ENCODE measurements around the gene YIPF4.

- RAMPAGE, total RNA = no peak
These were observed 106.3 kb downstream of the MEMO1 start for GRCh38 chr2:31904522-31904889.

- RAMPAGE, total RNA = no peak
These were observed 30.2 kb downstream of the MEMO1 start for GRCh38 chr2:31980595-31981067.

- RAMPAGE, total RNA = no peak
These were observed 37.9 kb downstream of the SLC30A6 start for GRCh38 chr2:32203472-32204050.

DNA sequence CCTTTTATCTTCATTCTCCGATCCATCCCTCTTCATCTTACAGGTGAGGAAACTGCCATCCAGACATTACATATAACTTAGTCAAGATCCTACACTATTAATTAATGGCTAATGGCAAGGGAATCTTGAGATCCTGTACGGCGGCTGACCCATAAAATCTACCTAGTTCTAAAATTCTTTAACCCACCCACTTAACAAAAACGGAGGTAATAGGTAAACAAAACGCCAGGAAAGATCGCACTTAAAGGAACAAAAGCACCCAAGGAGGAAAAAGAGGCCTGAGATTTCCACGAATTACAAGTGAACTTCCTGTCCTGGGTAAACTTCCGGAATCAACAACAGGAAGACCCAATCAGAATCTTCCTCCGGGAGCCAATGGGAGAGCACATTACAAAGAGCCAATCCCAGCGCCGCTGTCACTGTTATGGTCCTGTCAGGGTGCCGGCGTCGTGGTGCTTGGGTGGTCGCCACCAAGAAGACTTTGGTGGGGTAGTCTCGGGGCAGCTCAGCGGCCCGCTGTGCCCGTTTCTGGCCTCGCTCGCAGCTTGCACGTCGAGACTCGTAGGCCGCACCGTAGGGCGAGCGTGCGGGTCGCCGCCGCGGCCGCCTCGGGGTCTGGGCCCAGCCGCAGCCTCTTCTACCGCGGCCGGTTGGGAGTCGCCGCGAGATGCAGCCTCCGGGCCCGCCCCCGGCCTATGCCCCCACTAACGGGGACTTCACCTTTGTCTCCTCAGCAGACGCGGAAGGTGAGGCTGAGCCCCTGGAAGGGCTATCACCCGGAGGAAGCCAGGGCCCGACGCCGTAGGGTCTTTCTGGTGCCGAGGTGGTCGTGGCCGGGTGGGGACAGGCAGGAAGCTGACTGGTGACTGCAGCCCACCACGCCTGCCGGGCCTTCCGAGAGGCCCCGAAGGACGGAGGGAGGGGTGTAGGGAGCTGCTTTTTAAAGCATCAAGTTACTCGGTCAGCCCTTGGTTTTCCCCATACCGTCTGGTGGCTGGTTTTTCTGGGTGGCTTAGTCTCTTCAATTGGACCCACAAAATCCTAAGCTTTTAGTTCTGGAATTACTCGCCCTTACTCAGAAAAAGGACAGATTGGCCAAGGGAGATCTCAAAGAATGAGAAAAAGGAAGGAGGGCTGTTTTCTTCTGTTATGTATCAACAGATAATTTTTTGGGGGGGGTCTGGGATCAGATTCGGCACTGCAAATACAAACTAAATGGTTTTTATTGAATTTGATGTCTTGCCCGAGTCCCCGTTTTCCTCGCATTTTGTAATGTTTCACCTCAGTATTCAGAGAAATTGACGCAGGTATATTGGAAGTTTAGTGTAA is at the start of gene YIPF4:
TSS of gene YIPF4 (plus strand) at position 416 of the 1,329 bp plus-strand sequence.
- RAMPAGE, total RNA = no peak

DNA sequence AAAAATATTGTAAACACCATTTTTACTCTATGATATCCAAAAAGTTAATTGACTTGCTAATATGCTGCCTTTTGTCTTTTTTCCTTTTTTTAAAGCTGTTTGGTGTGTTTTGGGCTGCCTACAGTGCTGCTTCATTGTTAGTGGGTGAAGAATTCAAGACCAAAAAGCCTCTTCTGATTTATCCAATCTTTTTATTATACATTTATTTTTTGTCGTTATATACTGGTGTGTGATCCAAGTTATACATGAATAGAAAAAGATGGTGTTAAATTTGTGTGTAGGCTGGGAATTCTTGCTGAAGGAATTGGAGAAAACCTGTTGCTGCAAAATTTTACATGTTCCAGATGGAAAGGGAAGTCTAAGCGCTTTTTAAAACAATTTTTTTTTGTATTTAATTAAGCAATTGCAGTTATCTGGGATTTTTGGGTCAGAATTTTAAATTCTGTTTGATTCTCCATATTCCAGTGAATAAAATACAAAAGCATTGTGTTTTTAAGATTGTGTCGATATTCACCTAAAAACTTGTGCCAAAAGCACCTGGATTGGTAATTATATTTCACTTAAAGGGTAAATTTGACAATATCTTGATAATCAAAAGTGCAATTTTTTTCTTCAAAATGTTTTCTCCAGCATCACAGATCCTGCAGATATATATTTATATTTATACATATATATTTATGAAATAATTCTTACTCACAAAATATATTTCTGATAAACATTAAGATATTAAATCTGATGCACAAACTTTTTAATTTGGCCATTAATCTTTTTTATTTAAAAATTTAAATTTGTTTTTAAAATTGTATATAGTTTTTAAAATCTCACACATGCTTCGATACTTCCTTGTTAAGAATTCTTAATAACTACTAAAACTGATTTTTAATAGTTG is 27.9 kb downstream of the YIPF4 start:
- RAMPAGE, total RNA = no peak

GRCh38 chr2:32359501-32359826 is 2.6 kb downstream of the BIRC6 start:
- RAMPAGE, total RNA = no peak

- RAMPAGE, total RNA = no peak
These were observed 128.2 kb upstream of the TTC27 start for GRCh38 chr2:32499702-32500036.

DNA sequence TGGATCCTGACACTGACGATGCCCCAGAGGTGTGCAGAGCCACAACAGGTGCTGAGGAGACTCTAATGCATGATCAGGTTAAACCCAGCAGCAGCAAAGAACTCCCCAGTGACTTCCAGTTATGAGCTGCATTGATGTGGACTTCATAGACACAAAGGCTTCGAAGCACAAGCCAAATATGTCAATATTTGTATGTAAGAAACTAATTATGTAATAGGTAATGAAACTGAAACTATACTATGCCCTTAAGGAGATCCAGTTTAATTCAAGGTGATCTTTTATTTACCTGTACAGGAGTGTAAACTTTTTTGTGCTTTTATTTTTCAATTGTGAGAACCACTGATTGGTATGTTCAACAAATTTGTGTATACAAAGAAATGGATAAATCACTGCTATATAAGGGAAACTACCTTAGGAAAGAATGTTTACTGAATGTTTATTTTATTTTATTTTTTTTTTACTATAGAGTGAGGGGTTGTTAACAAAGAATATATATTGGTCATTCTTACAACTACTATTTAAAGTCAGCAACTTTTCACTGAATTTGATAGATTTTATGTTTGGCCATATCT is 10.0 kb upstream of the TTC27 start:
- RAMPAGE, total RNA = no peak

DNA sequence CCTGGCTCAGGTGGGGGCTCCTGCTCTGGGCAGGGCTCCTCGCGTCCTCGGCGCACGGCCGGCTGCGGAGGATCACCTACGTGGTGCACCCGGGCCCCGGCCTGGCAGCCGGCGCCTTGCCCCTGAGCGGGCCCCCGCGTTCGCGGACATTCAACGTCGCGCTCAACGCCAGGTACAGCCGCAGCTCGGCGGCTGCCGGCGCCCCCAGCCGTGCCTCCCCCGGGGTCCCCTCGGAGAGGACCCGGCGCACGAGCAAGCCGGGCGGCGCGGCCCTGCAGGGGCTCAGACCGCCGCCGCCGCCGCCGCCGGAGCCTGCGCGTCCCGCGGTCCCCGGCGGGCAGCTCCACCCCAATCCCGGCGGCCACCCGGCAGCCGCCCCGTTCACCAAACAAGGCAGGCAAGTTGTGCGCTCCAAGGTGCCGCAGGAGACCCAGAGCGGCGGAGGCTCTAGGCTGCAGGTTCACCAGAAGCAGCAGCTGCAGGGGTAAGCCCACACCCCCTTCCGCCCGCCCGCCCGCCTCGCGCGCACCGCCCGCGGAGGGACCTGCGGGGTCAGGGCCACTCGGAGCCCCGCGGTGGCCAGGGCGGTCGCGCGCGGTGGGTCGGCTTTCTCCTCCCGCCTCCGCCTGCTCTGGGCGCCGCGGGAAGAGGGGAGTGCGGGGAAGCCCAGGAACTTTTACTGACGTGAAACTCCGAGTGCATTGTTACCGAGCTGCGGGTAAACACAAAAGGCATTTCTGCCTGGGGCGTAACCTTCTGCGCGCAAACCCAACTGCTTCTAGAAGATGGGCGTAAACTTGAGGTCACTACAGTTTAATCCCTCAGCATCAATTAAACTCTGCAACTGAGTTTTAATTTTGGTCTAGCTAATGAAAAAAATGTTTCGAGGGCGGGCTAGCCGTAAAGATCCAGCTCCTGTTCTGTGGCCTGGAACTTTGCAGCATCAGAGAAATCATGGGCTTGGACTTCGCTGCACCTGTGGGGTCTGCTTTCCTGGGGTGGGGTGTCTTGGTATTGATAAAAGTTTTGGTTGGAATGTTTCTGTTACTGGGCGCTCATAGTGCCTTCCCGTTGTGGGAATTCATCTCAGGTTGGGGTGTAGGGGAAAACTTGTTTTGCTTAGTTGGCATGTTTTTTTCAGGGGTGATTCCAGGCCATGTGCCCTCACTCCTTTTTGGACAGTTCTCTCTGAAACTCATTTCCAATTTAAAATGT is 989 bp downstream of the LTBP1 start:
- RAMPAGE, total RNA = no peak

DNA sequence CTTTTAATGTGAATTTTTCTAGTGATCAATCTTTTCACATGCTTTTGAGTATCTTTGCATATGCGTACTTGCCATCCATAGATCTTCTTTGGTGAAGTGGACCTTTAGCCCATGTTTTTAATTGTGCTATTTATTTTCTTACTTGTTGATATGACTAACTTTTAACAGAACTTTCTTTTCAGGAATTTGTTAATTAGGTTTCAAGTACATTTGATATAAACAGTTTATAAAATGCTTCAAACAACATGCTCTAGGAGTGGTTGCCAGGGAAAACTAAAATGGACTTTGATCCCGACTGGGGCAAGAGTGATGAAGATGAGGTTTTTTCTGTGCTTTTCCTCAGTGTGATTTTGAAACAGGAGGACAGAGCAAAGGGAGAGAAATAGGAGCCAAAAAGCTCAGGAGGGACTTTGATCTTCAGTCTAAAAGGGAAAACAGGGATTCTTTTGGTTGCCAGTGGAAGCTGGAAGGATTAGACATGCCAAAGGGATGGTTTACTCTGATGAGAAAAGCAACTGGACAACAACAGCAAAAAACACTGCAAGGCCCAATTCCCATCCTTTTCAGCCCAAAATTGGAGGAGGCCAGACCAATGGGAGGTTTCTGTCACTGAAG is 95.4 kb downstream of the LTBP1 start:
- RAMPAGE, total RNA = no peak

GRCh38 chr2:33342671-33343153 is 133.7 kb upstream of the RASGRP3 start:
- RAMPAGE, total RNA = no peak

DNA sequence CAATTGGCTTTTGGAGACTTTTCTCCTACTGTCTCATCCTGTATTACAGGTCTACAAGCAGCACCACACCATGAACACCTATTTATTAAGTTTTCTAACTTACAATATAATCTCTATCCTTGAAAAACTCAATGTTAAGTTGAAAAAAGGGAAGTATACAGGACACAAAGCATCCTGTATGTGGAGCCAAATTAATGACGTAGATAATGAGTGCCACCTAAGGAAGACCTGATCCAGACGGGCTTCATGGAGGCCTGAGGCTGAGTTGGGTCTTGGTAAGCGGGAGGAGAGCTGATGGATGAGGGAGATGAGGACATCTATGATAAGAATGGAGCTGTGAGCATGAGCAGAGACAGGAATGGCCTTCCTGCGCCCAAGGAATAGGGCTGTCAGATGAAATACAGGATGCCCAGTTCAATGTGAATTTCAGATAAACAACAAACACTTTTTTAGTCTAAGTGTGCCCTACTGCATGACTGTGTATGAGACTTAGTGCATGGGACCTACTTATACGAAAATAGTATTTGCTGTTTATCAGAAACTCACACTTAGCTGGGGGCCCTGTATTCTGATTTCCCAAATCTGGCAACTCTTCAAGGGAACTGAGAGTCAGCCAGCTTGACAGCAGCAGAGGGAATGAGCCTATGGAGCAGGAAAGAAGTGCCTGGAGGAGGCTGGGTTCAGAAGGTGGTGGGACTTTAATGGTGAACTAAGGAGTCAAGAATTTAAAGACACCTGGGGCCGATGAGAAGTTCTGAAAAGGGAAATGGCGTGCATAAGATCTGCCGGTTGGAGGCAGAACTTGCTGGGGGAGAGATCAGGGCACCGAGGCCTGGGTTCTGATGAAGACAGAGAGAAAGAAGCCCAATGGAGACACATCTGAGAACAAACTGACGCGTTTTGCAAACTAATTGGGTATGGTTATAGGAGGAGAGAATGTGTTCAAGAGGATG is 37.1 kb upstream of the RASGRP3 start:
- RAMPAGE, total RNA = no peak

- RAMPAGE, total RNA = no peak
These were observed 6.0 kb downstream of the RASGRP3 start for GRCh38 chr2:33482429-33482868.

DNA sequence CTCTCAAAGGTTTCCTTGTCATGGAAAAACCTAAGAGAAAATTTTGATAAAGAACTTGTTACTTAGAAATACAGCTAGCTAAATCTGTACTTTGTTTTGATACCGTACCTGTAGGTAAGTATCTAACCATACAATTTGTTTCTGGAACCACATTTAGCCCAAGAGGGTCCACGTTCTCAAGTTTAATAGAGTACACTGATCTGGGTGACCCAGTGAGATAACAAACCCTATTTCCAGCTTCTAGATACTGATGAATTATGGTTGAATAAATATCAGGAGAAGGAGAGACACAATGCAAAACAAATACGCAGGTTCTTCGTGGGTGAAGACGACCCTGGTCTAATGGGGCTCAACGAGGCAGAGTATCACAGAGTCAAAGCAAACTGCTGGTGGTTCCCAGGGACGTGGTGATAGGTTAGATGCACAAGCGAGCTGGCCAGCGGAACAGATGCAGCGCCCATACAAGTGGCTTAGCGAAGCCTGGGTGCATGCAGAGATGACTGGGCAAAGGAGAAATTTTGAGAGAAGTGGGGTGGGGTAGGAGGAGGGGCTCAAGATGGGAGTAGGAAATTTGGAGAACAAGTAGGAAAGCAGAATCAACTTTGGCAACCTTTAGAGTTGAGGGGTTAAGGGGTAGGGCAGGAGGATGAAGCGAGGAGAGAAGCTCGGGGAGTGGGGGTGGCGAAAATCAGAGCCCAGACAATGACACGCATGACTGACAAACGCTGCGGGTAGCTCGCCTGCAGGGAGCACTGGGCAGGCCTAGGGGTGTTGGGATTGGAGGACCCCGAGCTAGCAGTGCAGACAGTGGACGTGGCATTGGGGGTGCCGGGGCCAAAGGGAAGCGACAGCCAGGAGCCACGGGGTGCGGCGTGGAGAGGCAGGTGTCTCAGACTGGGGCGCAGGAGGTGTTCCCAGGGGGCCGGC is 633 bp downstream of the FAM98A start:
- RAMPAGE, total RNA = no peak

DNA sequence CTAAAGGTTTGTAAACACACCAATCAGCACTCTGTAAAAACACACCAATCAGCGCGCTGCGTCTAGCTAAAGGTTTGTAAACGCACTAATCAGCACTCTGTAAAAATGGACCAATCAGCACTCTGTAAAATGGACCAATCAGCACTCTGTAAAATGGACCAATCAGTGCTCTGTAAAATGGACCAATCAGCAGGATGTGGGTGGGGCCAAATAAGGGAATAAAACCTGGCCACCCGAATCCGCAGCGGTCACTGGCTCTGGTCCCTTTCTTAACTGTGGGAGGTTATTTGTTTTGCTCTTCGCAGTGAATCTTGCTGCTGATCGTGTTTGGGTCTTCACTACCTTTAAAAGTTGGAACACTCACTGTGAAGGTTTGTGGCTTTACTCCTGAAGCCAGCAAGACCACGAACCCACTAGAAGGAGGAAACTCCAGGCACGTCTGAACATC is 198.5 kb upstream of the FAM98A start:
- RAMPAGE, total RNA = no peak

DNA sequence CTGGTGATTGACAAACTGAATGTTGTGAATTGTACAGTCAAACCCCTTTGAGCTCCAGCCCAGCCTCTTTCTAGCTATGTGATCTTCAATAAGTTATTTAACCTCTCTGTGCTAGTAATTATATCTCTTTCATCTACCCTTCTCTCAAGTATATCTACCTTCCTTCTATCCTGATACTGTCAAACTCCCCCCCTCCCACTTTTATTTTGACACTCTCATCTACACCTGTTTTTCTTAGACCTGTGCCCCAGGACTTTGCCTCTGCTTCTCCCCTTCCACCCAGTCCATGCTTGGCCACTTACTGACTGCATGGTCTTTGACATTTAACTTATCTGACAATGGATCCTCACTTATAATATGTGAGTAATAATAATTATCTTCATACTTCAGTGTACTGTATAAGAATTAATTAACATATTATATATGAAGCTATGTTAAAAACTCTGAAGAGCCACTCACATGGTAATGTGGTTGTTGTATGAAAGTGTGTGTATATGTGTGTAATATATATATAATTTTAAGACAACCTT is 270.8 kb upstream of the CRIM1 start:
- RAMPAGE, total RNA = no peak

DNA sequence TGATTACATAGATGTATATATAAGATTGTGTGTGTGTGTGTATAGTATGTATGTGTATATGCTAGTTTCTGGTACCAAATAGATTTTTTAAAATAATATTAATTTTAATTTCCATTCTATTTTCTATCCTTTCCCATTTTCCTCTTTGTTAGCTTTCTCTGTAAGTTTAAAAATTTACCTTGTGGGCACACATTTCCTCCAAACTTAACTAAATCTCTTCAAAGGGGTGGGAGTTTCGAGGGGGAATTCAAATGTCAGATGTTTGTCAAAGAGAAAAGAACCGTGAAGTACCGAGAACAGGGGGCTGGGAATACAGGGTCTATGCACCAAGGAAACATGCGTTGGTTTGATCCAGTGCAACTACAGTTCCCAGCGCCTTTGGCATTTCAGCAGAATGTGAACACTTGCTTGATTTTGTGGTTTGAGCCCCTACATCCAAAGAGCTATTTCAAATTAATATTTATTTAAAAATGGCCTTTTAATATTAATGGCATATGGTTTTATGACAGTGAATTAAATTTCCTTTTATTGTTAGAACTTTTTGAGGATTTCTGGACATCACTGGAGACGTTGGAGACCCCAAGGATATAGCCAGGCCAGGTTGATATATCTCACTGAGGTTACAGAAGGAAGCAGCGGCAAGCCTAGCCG is 9.4 kb downstream of the CRIM1 start:
- RAMPAGE, total RNA = no peak

- RAMPAGE, total RNA = no peak
These were observed 20.7 kb downstream of the CRIM1 start for GRCh38 chr2:36376177-36376866.

DNA sequence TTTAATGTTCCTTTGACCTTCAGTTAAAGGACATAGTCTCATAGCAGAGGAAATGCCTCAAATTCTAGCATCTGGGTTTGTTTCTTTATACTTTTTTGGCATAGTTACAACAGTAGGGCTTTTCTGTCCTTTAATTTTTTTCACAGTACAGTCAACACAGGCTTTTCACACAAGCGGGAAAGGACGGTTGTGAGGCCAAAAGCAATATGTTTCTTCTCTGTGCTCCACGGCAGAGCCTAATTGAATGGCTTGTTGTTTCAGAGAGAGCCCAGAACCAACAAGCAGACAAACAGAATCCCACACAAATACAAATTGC is 57.7 kb downstream of the CRIM1 start:
- RAMPAGE, total RNA = no peak

DNA sequence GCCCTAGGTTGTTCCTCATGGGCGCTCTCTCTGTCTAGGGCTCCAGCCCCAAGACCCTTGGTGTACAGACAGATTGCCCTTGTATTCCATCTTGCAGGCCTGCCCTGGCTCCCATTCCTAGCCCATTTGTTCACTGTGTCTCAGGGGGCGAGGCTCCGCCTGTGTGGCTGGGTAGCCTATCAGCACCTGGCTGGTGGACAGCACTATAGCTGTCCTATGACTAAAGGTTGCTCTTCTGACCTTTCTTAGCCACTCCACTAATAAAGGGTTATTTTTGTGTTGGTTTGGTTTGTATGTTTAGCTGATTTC is 72.1 kb downstream of the CRIM1 start:
- RAMPAGE, total RNA = no peak

All from foreskin keratinocyte (primary cell).